Mesenchymal stem cell of the bone marrow (primary cell): ENCODE results near the genes CMKLR1, SVOP and UNG.

- CAGE, long polyA plus RNA, result no peak
Observed at GRCh38 chr12:107710153-107710762, 24.7 kb downstream of the PWP1 start.

- CAGE, long polyA plus RNA, result no peak
Observed at GRCh38 chr12:107732901-107734064, 27.7 kb downstream of the PRDM4 start.

DNA sequence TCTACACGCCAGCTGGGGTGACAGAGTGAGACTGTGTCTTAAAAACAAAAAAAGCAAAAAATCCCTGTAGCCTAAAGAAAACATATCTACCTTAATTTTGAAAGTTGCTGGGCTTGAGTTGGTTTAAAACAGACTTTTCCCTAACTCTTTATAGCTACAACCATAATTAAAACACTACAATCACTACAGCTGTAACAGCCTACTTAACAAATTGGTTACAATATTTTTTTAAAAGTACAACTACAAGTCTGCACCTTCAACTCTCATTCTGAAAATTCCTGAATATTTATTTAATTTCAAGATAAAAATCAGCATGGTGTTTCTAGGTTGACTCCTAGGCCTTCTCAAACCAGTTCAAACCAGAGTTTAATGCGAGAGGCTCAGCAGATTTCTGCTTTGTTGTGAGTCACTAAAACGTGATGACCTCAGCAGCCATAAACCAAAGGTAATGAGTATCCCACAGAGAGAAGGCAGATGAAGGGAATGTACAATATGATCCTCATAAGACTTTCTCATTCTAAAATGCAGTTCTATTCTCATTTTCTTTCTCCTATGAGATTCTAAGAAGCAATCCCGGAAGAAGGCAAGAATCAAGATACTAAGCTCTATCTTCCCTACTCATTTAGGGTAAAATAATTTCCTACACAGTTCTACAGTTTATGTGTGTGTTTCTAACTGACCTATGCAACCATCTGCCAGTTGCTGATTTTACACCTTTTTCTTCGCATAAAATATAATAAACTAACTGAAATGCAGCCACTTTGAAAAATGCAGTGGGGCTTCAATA, 1.5 kb downstream of the PRDM4 start:
- CAGE, long polyA plus RNA, result no peak

DNA sequence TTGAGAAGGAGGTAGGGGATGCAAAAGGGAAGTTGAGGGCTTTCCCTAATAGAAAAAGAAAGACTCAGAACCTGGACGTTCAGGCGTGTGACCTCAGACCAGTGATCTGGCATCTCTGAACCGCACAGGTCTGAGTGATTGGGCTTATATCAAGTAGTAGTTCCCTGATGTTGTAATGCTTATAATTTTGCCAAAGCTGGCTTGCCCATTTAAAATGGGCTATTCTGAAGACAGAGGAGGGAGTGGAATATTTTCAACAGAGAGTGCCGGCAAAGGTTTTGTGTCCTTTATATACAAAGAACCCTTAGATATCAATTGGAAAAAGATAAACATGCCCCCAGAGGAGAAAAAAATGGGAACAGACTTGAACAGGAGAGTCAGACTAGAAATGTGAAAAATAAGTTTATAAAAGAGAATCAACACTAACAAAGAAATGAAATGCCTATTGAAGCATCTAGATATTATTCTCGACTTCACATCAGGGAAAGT, 1.1 kb downstream of the CMKLR1 start:
- CAGE, long polyA plus RNA, result no peak

- CAGE, long polyA plus RNA, result no peak
Observed at GRCh38 chr12:108338957-108339718, at the start of gene CMKLR1. Gene CMKLR1, minus strand, starts transcription at chr12:108339311.

DNA sequence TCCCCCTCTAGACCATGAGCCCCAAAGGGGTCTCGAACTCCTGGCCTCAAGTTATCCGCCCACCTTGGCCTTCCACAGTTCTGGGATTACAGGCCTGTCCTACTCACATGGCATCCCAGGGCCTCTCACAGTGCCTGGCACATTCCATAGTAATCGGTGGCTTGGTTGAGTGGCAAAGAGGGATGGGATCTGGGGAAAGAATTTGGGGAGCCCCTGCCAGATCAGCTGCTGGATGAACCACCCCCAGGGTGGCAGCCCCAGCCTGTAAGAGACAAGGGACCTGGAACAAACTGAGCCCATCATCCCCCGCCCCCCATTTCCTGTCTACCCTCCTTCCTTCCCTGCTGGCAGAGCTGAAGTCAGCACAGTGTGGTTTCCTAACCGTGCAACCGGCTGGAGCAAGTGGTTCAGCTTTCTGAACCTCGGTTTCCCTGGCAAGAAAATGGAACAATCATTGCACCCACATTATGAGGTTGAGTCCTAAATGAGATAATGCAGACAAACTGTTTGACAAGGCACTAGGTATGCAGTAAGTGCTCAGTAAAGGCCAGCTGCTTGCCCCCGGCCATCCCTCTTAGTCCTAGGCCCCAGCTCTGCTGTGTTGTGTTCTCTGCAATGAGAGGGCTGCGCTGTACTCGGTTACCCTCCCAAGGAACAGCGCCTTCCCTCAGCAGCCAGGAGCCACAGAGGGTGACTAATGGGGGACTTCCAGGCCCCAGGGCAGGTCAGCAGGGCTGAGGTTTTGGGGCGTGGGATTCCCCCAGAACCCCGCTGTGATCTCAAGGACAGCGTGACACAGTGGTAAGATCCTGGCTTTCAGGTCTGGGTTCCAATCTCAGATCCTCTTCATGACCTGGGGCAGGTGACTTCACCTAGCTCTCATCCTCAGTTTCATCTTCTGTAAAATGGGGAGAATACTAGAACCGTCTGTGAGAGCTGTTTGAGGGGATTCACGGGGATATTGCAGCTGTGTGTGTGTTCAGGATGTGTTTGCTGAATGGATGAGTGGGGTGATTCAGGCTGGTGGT, 16.6 kb downstream of the SELPLG start:
- CAGE, long polyA plus RNA, result no peak

GRCh38 chr12:108656921-108657593, 23.4 kb upstream of the SELPLG start:
- CAGE, long polyA plus RNA, result no peak

GRCh38 chr12:108692418-108692802, 38.9 kb downstream of the CORO1C start:
- CAGE, long polyA plus RNA, result no peak

DNA sequence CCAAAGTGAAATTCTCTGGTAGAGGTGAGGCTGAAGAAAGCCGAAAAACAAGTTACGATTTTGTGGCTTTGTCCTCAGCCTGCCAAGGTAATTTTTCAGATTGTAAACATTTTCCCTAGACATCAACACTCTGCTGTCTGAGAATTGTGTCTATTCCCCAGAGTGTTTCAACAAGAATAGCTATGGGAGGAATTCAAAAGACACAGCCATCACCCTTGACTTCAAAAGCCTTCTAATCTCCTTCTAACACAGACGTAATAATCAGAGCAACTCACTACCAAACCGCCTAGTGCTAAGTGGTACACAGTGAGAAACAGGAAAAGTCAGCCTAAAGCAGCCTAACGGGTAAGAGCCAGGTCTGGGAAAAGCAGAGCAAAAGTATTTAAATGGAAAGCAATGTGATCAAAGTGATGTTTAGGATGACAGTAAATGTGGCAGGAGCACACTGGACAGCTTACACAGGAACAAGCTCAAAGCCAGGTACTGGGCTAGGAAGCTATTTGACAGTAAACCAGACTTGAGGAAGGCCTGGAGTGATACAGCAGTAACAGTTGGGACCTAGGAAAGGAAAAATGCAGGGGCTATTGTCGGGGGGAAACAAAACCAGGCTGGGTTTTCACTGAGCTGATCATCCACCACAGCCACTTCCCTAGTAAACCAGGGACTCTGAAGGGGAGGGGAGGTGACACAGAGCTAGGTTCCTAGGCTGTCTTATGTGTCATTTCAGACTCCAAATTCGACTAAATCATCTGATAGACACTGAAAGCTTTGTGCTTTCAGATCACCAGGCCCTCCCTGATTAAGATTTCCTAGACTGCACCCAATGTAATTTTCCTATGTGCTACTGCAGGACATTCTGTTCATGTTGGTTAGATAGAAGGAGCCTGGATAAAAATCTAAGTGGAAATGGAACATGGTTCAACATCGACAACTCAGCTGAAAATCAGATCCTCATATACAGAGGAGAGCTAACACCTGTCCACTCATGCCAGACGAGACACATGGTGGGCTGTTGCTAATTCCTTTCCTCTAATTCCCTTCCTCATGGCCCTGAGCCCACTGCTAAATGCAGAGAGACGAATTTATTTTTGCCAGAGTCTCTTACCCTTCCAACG, 29.3 kb downstream of the CORO1C start:
- CAGE, long polyA plus RNA, result no peak

GRCh38 chr12:108724346-108724724, 7.0 kb downstream of the CORO1C start:
- CAGE, long polyA plus RNA, result no peak

- CAGE, long polyA plus RNA, result no peak
Observed at GRCh38 chr12:108798364-108799312, 58.7 kb downstream of the SSH1 start.

GRCh38 chr12:108823862-108824253, 33.5 kb downstream of the SSH1 start:
- CAGE, long polyA plus RNA, result no peak

GRCh38 chr12:108838027-108838836, 19.2 kb downstream of the SSH1 start:
- CAGE, long polyA plus RNA, result no peak

DNA sequence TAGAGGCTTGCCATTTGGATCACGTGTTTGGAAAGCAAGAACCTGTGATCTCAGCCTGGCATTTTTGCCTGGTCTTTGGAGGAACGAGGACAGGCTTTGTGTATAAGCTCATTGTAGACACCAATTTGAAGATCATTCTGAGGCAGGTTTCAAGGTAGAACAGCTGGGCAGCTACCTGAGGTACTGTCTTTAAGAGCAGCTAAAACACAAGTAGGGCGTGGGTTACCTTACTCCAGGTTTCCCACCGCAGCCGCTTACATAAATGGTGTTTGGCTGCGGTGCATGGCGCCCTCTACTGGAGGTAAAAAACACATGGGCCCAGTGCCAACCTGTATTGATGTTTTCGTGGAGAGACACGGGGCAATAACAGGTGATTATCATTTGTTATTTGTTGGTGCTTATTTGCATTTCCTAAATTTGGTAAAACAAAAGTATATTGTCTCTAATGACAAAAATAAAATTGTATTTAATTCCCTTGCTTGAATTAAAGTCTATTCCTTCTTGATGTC, 69.8 kb downstream of the SVOP start:
- CAGE, long polyA plus RNA, result no peak

DNA sequence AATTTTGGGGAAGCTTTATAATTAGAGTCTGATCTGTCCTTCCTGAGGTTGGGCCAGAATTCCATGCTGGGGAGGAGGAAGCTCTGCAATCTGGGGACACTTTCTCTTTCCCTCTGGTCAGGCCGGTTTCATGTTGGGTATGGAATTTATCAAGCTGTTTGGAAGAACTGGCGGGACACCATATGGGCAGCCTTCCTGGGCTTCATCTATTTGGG, 54.4 kb downstream of the SVOP start:
- CAGE, long polyA plus RNA, result no peak

- CAGE, long polyA plus RNA, result no peak
Observed at GRCh38 chr12:109020574-109021439, at the start of gene SVOP. Gene SVOP, minus strand, starts transcription at chr12:109021068.

DNA sequence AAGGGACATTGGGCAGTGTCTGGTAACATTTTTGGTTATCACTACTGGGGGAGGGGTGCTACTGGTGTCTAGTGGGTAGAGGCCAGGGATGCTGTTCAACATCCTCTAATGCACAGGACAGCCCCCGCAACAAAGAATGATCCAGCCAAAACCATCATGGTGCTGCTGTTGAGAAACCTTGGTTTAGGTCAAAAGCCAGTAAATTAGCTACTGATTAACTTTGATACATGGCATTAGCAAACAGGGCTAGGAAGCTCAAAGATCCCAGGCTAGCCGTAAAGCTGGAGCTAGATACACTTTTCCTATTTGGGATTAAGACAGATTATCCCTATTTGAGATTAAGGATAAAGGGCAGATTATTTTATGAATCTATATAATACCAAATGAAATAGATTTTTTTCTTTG, 8.8 kb downstream of the ALKBH2 start:
- CAGE, long polyA plus RNA, result no peak

DNA sequence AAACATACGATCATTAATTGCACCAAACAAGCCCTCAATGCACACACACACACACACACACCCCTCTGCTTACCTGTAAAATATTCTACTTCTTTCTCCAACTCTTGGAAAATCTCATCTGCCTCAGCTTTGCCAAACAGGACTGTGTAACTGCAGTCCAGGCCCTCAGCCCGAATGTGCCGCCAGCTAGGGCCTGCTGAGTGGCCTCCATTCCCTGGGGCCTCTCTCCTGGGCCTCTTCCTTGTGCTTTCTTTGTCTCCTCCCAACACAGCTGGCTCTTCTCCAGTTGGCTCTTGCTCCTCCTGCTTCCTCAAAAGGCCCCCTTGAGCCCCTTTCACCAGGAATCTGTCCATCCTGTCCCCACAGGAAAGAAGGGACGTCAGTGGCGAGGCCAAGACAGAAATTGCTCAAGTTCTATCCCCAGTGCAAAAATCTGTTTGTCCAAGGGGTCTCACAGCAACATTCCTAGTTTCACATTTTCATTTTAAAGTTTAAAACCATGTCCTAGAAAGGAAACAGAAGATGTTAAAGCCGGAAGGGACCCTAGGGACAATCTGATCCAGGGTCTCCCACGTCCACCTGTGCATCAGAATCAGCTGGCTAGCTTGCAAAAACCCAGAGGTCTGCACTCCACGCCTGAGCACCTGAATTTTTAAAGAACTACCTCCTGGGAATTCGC, 699 bp downstream of the ALKBH2 start:
- CAGE, long polyA plus RNA, result no peak

GRCh38 chr12:109097283-109097847, at the start of gene UNG:
Gene UNG, plus strand, starts transcription at chr12:109097597.
- CAGE, long polyA plus RNA, result no peak

- CAGE, long polyA plus RNA, result no peak
Observed at GRCh38 chr12:109131454-109132090, 15.2 kb downstream of the ACACB start.